Measurements from ENCODE around the genes RNPEP and ELF3.

- PRO-cap: no peak
- RRBS: no CpG with 5 or more reads among the region's 3 CpGs
Observed at GRCh38 chr1:201656148-201656511, 117.2 kb downstream of the NAV1 start.

DNA sequence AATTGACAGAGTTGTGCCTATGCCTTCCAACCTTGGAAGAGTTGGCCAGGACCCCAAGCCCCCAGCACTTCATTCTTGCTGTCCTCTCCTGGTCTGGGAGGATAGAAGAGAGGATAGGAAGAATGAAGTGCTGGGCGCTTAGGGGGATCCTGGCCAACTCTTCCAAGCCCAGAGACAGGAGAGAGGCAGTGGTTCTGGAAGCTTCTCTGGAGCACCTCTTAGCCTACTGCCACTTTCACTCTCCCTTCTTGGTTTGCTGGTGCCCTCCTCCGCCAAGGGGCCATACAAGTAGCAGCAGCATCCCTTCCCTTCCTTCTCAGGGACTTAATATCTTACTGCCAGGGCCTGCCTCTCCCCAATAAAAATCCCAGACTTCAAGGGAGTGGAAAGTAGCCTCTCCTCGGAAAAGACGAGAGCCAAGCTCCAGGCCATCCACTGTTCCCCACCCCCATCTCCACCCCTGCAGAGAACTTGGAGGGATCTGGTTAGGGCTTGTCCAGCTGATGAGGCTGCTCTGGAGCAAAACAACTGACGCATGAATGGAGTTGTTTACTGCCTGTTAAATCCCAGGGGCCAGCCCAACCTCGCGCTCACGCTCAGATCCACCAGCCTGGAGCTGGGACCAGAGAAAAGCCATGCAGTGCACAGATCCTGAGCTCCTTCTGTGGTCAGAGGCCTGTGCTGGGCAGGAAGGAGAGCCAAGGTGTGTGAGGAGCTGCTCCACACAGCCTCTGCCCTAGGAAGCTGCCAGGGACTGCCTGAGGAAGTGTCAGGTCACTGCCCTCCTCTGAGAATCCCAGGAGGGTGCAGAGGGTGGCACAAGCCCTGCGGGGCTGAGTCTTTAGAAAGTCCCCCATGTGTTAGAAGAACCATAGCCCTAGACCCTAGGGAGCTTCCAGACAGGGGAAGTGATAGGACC, 109.2 kb upstream of the IPO9 start:
- PRO-cap: no peak
- RRBS: no CpG with 5 or more reads among the region's 9 CpGs

DNA sequence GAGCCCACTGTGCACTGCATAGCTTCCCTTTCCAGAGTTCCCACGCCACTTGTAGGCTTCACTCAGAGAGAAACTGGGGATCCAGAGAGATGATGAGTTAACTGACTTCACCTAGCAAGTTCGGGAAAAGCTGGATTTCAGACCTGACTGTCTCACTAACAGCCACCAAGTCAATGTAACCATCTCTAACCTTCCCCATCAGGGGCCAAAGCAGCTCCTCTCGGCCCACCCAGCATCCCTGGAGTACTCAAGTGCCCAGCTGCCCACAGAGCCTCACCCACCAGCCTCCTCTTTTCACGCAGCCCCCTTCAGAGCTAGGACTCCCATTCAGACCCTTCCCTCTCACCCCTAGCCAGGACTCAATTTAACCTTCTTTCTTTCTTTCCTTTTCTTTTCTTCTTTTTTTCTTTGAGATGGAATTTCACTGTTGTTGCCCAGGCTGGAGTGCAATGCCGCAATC, 15.2 kb downstream of the SHISA4 start:
- PRO-cap: no peak
- RRBS: no CpG with 5 or more reads among the region's 5 CpGs

- PRO-cap: no peak
- RRBS: no CpG with 5 or more reads among the region's 9 CpGs
Observed at GRCh38 chr1:201912852-201913432, 24.2 kb downstream of the SHISA4 start.

DNA sequence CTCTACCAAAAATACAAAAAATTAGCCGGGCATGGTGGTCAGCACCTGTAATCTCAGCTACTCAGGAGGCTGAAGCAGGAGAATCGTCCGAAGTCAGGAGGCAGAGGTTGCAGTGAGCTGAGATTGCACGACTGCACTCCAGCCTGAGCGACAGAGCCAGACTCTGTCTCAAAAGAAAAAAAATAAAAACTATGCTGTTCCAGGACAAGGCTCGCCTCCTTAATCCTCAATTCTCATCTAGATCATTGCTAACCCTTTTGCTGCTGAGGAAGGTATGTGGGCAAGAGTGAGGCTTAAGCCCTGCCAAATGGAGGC, 24.7 kb downstream of the SHISA4 start:
- PRO-cap: no peak
- RRBS: no CpG with 5 or more reads among the region's 6 CpGs

- PRO-cap: bidirectional peak, plus-strand start at chr1:201982652, minus-strand start at chr1:201982716
- RRBS: 4% methylated on average over 21 of the region's 46 CpGs
Observed at GRCh38 chr1:201982433-201982824, at the start of gene RNPEP. RNPEP (plus strand) TSS chr1:201982648.

- PRO-cap: bidirectional peak, plus-strand start at chr1:202007738, minus-strand start at chr1:202007594
- RRBS: no CpG with 5 or more reads among the region's 9 CpGs
Observed at GRCh38 chr1:202006997-202007833, 3.2 kb upstream of the ELF3 start.

DNA sequence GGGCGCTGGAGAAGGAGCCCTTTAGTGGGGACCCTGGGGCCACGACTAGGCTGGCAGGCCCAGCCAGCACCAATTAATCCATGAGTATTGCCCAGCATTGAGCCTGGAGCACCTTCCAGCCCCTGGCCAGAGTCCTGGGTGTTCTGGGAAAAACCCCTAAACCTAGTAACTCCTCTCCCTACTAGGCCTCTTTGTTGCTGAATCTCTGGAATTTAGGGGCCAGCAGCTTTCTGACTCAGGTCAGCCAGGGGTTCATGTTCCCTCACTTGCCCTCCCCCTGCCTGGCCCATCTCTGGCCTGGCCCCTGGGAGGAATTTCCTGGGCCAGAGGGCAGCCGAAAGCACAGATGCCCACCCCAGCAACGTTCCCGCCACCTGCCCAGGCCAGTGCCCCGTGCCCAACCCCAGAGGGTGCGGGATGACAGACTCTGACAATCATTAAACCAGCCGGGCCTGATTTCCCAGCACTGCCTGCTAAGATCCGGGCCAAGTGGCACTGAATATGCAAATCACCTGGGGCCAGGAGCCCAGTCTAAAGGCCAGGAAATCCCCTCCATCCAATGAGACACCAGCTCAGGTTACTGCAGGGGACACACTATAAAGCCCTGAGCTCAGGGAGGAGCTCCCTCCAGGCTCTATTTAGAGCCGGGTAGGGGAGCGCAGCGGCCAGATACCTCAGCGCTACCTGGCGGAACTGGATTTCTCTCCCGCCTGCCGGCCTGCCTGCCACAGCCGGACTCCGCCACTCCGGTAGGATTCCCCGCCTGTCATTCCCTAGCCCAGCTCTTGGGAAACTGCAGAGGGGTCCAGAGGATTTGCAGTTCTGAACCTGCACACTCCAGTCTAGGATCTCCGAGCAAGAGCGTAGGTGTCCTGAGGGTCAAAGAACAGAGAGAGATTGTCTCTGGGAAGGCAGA, at the start of gene ELF3:
Gene ELF3 (plus strand): TSS at position 630 of the 916 bp plus-strand sequence.
- PRO-cap: bidirectional peak, plus-strand start at position 626 of the sequence, minus-strand start at position 497 of the sequence
- RRBS: 3% methylated on average over 7 of the region's 22 CpGs

DNA sequence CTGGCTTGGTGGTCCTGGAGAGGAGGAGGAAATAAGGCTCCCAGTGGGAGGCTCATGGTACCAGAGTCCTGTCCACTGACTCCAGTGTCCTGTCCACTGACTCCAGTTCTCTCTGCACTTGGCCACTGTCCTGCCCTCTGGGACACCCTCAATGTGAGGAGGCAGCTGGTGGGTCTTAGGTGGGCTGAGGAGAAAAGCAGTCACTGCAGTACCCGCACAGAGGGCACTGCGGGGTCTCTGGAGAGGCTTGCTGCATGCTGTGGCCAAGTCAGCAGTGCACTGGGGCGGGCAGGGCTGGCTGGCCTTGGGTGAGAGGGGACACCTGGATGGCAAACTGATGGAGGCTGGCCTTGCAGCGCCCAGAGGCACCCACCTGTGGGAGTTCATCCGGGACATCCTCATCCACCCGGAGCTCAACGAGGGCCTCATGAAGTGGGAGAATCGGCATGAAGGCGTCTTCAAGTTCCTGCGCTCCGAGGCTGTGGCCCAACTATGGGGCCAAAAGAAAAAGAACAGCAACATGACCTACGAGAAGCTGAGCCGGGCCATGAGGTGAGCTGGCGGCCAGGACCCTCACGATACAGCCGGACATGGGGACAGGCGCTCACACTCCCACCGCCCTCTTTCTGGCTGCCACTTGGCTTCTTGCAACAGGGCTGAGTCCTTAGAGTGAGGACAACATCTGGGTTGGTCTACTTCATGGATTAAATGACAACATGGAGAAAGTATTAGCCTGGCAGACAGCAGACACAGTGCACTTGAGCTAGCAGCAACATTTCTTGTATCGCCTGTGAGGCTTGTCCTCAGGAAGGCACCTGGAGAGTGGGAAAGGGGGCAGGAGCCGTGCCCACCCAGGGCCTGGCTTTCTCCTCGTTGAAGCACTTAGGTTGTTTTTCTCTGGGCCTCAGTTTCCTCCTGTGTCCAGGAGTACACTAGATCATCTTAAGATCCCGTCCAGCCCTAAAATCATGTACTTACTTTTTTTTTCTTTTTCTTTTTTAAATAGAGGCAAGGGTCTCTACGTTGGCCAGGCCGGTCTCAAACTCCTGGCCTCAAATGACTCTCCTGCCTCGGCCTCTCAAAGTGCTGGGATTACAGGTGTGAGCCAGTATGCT, 3.4 kb downstream of the ELF3 start:
- PRO-cap: no peak
- RRBS: 96% methylated on average over 4 of the region's 25 CpGs

GRCh38 chr1:202016507-202017655, 6.5 kb downstream of the ELF3 start:
- PRO-cap: no peak
- RRBS: no CpG with 5 or more reads among the region's 20 CpGs

GRCh38 chr1:202165293-202166229, 5.2 kb upstream of the PTPN7 start:
- PRO-cap: no peak
- RRBS: no CpG with 5 or more reads among the region's 22 CpGs

GRCh38 chr1:202179896-202180468, 13.6 kb upstream of the LGR6 start:
- PRO-cap: no peak
- RRBS: no CpG with 5 or more reads among the region's 10 CpGs

- PRO-cap: no peak
- RRBS: no CpG with 5 or more reads among the region's 6 CpGs
Observed at GRCh38 chr1:202223092-202223573, 29.5 kb downstream of the LGR6 start.

DNA sequence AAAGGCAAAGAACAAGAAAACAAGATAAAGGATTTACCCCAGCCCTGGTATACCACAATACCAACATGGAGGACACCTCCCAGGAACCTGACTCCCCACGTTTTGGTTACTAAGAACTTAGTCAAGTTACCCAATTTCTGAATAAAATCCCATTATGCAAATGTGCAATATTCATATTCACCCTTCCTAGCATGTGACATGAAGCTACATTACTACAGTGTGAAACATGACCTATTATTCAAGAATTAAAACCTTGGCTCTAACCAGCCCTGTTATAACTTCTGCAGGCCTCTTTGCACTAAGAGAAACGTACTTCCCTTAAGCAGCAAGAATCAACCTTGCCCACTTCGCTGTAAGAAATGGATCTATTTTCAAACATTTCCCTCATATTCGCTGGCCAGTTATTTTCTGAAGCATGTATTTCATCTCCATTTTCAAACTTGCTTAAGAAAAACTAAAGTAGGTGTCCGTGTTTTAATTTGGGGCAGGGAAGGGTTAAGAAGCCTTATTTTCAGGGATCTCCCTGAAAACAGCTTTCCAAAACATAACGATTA, 2.0 kb downstream of the KDM5B start:
- PRO-cap: no peak
- RRBS: no CpG with 5 or more reads among the region's 6 CpGs

DNA sequence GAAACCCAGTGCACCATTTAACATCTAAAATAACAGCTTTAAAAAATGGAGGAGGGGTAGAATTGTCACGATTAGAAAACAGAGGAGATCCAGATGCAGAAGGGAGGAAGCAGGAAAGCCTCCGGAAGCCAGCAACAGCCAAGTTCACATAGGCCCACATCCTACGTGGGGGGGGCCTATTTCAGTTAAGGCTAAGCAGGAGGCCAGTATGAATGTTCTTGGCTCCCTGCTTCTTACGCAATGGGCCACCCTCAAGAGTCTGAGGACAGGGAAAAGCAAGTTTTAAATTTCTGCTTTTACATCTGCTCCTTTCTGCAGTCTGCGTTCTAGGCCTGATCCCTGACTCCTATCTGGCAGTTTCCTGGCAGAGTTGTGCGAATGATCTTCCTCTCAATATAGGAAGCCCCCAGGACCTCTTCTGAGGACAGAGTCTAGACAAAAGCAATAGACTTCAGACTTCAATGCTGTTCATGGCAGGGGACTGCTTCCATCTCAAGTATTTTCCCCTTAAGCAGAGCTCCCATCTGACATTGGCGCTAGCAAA, 30.6 kb downstream of the RABIF start:
- PRO-cap: no peak
- RRBS: no CpG with 5 or more reads among the region's 7 CpGs

DNA sequence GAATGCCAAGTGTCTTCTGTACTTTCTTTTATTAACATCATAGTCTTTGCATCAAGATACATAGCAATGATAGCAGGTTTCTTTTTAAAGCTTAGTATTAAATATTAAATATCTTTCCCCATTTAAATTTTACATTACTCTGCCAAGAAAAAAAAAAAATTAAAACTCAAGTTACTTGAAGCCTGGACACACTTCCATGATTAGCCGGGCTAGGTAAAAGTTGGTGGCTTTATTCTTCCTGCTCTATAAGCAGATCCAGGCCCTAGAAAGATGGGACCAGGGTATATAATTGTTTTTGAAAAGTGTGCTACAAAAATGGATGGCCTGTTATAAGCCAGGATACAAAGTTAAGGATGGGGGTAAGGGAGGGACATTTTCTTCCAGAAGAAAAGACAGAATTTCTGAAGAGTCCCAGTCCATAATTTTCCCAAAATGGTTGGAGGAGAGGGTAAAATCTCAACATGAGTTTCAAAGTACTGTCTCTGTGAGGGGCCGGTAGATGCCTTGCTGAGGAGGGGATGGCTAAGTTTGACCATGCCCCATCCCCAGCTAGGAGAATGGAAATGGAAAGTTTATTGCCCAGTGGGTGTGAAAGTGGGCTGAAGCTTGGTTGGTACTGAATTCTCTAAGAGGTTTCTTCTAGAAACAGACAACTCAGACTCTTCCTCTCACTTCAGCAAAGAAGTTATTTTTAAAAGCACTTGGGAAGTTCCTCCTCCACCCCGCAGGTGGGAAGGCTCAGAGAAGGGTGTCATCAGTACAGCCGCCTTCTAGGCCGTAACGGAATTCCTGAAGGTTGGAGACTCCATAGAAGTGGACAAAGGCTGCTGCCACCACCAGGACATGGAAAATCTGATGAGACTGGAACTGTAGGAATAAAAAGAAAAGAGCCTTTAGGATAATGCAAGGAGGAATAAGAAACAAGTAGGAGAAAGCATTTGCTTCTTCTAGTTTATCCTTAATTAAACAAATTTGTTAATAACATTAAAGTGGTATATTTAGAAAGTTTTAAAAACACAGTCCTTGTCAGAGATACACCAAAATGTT, 14.1 kb upstream of the KLHL12 start:
- PRO-cap: no peak
- RRBS: no CpG with 5 or more reads among the region's 6 CpGs

GRCh38 chr1:202958681-202959009, 533 bp upstream of the ADIPOR1 start:
- PRO-cap: no peak
- RRBS: no CpG with 5 or more reads among the region's 4 CpGs

DNA sequence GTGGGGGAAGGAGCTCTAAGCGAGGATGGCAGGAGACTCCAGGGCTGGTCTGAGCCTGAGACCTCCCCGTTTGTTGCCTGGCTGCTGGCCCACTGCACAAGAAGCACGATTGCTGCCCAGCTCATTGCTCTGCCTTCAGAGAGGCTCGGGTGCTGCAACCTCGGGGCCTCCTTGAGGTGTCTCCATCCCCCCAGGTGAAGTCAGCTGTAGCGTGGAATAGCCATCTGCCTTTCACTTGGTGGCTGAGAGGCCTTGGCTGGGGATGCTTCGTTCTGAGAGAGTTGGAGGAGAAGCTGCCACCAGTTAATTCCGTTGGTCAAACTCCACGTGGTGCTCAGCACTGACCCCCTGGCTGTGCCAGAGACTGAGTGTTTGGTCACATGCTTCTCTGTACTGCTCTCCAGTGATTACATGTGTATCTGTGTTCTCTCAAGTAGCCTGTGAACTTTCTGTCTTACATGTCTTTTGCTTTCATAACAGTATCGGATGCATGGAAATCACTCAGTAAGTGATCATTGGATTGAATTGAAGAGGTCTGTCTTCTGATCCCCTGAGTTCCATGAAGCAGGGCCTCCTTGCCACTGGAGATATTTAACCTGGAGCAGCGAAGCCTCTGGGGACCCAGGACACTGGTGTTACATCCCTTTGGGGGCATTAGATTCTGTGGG, 2.9 kb downstream of the PPFIA4 start:
- PRO-cap: no peak
- RRBS: no CpG with 5 or more reads among the region's 11 CpGs

- PRO-cap: no peak
- RRBS: no CpG with 5 or more reads among the region's 6 CpGs
Observed at GRCh38 chr1:203084505-203084808, 1.4 kb downstream of the MYOG start.

DNA sequence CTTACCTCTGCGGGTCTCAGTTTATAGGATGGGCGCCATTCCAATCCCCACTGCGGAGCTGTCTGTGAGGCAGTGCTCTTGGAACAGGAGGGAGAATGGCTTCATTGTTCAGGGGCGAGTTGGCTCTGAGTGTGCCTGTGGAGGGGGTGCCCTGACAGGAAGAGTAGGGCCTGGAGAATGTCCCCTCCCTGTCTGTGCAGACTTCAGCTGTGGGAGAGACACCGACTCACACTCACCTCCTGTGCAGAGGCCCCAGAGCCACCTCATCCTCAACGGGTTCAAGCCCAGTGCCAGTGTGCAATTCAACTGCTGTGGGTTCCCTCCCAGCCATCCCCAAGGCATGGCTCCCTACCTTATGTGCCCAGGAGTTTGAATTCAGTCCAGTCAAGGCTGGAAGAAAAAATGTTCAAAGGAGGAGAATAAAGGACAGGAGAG, 17.2 kb downstream of the ADORA1 start:
- PRO-cap: no peak
- RRBS: no CpG with 5 or more reads among the region's 6 CpGs